Peyer's patch (tissue), 4 donors: ENCODE data around the gene GRM2.

- PRO-cap: no peak
- RAMPAGE, long total RNA, 4 experiments: no peak in any of the 4 experiments
Observed at GRCh38 chr3:50587988-50588946, 18.9 kb downstream of the HEMK1 start.

- PRO-cap: bidirectional peak, plus-strand start at chr3:50602205, minus-strand start at chr3:50601977
- RAMPAGE, long total RNA, 4 experiments: no peak in any of the 4 experiments
Observed at GRCh38 chr3:50602089-50602275, 9.6 kb downstream of the CISH start.

DNA sequence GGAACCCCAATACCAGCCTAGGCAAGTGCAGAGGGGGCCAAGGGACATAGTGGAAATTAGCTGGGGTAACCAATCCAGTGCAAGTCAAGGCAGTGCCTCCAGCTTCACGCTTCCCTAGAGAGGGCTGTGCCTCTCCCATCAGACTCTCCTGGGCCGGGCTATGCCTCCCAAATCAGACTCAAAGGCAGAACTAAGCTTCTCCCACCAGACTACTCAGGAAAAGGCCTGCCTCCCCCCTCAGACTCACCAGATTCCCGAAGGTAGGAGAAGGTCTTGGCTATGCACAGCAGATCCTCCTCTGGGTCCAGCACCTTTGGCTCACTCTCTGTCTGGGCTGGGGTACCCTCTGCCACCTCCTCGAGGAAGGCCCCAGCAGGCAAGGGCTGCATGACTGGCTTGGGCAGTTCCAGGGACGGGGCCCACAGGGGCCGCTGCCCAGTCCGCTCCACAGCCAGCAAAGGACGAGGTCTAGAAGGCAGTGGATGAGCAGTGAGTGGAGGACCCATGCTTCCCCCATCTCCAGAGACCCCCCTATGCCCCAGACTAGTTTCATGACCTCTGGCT is 3.4 kb downstream of the CISH start:
- PRO-cap: no peak
- RAMPAGE, long total RNA, 4 experiments: no peak in any of the 4 experiments

DNA sequence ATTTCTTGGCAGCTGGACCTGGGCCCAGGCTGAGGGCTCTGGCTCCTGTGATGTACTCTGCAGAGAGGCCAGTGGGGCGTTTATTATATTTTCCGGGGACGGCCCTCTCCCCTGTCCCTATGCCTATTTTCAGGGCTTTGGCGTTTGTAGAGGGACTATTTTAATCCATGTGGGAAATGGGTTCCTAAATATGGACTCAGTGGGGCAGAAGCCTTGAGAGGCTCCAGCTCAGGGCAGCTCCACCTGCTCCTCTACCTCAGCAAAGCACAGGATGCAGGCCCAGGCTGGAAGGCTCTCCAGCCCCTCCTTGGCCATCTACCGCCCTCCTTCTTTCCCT is 19.9 kb downstream of the MAPKAPK3 start:
- PRO-cap: no peak
- RAMPAGE, long total RNA, 4 experiments: no peak in any of the 4 experiments

DNA sequence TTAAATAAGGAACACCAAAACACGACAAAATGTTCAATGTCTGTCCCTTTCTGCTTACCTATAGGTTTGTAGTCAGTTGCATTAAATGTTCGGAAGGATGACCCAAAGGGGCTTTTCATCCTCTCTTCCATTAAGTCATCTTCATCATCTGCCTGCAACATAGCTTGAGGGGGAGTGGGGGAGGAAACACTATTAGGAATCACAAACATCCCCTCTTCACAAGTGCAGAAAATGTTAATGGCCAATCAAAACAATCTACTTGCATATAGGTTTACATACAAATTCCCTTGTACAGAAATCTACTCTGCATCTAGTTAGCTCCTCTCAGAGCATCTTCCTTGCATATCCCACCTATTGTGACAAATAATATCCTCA is 22.1 kb downstream of the RBM15B start:
- PRO-cap: no peak
- RAMPAGE, long total RNA, 4 experiments: start-site peak on the minus strand in 1 of 4 experiments, centred at position 72 of the sequence, 24 reads per replicate

DNA sequence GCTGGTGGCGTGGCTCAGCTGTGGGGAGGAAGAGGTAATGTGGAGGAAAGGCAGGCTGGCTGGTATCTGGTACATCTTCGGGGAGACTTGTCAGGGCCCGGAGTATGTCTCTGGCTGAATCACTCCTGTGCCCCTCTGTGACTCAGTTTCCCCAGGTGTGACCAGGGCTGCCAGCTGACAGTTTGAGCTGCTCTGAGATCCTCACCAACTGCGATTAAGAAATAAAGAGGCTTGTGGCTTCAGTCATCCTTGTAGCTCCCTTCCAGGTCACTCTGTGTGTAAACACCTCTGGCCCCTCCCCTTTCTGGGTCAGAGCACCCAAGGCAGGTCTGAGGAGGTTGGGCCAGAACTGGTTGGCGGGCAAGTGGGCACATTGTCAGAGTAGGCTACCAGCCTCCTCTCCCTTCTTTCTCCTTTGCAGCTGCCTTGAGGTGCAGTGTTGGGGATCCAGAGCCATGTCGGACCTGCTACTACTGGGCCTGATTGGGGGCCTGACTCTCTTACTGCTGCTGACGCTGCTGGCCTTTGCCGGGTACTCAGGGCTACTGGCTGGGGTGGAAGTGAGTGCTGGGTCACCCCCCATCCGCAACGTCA is 2.9 kb downstream of the TEX264 start:
- PRO-cap: no peak
- RAMPAGE, long total RNA, 4 experiments: no peak in any of the 4 experiments

GRCh38 chr3:51684366-51684829 is 13.3 kb downstream of the TEX264 start:
- PRO-cap: no peak
- RAMPAGE, long total RNA, 4 experiments: no peak in any of the 4 experiments

DNA sequence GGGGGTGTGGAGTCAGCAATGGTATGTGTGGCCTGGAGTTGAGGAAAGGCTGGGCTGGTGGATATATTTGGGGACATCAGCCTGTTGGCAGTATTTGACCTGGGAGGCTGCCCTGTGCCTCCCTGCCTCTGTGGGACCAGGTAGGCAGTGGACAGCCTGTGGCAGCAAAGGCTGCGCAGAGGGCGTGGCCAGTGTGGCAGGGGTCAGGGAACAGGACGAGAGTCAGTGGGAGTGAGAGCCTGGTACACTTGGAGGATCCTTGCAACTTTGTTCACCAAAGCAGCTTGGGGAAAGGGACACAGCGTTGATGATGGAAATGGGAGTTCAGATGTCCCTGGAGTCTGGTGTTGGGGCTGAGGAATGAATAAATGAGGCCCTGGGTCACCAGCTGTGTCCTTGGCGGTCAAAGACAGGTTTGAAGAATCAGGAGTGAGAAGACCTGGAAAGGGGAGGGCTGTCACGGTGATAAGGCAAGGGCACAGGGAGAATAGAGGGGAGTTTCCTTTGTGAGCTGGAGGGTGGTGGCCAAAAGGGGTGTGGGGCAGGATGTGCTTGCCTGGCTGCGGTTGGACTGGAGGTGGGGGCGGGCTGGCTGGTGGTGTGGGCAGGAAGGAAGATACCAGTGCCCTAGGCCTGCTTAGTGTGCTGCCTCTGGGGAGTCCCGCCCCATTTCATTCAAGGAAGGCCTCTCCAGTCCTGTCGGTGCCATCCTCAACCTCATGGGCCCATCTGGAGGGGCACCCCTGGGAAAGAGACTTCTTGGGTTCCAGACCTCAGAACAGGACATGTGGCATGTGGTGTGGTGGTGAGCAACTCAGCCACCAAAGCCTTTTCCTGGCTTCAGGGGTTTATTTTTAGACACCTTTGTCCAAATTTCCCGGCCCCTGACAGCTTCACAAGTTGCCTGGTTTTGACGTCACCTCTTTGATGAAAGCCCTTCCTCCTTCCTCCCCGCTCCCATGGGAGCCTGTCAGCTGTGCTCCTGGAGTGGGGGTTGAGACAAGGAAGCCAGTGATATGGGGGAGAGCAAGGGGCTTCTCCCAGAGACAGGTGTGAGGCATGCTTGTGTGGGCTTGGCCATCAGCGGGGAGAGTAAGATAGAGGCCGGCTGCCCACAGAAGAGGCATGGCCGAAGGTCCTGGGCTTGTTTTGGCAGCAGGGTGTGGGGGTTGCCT is 15.4 kb downstream of the TEX264 start:
- PRO-cap: no peak
- RAMPAGE, long total RNA, 4 experiments: no peak in any of the 4 experiments

DNA sequence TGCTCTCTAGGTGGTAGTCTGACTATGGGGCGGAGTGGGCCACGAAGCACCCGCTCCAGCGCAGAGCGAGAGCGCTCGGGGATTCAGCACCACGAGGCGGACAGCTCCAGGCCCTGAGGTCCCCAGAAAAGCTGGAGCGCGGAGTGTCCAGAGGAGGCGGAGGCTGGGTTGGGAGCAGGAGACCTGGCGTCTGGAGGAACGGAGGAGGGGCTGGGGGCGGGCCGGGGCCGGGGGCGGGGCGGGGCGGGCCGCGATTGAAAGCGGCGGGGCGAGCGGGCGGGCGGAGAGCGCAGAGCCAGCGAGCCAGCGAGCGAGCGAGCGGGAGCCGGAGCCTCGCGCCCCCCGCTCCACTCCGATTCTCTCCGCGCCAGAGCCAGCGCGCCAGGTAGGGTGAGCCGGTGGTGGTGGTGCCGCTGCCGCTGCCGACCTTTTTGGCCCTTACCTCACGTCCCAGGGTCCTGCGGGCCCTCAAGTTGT is at the start of gene GRM2:
GRM2 (plus strand) TSS at position 286 of the 477 bp plus-strand sequence.
- PRO-cap: unidirectional peak, plus-strand start at position 284 of the sequence
- RAMPAGE, long total RNA, 4 experiments: no peak in any of the 4 experiments

DNA sequence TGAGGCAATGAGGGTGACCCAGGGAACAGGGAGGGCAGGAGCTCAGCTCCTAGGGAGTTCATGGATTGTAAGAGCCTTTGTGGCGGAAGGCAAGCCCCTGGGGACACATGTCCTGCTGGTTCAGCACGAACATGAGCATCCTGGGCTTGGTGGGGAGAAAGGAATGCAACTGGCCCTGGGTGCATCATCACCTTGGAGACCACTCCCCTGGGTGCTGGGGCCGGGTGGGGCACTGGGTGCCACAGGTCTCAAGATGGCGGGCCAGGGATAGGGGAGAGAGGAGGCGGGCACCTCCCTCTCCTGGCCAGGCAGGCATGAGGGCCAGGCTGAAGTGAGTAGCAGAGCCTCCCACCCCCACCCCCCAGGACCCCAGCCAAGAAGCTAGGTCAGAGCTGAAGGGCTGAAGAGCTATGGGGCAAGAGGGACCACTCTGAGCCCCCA is 782 bp downstream of the PCBP4 start:
- PRO-cap: no peak
- RAMPAGE, long total RNA, 4 experiments: no peak in any of the 4 experiments

DNA sequence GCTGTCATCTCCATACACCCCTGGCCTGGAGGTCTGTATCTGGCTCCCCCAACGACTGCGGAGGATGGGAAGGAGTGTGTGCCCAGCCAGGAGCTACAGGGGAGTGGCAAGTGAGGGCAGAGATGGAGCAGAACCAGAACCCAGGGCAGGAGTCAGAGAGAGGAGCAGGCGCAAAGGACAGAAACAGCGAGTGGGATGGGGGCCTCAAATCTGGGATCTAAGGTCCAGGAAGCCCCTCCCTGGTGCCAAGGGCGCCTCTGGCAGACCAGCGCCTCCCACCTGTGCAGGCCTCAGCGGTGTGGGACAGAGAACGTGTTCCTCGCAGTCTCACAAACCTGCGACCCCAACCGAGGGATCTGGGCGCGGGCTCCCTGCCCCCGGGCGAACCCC is 366 bp downstream of the PCBP4 start:
- PRO-cap: unidirectional peak, plus-strand start at position 286 of the sequence
- RAMPAGE, long total RNA, 4 experiments: no peak in any of the 4 experiments

DNA sequence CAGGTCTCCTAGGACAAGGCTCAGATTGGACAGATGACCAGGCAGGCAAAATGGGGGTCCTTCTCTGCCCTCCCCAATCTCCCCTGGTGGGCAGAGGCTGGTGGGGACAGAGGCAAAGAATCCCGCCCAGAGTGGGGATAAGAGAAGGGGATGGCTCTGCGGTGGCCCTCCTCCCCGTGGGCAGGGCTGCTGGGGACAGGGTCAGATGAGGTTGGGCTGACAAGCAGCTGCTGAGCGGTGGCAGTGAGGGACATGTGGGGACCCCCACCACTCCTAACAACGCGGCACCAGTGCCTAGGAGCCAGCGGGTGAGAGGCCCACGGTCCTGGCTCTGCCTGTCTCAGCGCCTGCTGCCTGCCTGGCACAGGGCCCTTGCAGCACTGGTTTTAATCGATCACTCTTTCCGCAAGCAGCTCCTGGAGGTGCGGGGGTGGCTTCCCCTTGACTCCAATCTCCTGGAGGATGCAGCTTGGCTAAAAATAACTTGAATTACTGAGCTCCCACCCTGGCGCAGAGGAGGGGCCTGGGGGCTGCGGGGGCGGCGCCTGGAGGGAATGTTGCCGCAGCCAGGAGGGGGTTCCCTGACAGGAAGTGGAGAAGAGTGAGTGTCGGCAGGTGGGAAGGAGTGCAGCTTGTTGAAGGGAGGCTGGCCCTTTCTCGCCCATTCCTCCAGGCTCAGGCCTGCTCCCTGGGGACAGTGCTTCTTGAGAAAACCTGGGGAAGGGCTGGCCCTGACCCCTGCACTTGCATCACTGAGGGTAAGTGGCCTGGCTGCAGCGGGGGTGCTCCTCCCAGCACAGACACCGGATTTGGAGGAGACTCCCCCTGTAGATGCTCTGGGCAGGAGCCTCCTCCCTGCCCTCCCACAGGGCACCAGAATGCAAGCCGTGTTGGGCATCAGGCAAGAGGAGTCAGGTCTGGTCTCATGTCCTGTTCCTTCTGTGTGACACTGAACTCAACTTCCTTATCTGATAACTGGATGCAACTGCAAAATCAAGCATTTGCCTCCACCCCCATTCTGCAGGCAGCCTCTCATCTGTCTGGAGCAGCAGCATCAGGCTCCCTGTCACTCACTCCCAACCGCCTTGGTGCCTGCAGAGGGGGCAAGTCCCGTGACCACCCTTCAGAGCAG is 10.0 kb upstream of the RPL29 start:
- PRO-cap: no peak
- RAMPAGE, long total RNA, 4 experiments: no peak in any of the 4 experiments

- PRO-cap: no peak
- RAMPAGE, long total RNA, 4 experiments: no peak in any of the 4 experiments
Observed at GRCh38 chr3:52022403-52023315, 27.0 kb upstream of the RPL29 start.

GRCh38 chr3:52040936-52041545 is 15.3 kb downstream of the DUSP7 start:
- PRO-cap: no peak
- RAMPAGE, long total RNA, 4 experiments: no peak in any of the 4 experiments

- PRO-cap: unidirectional peak, minus-strand start at chr3:52131257
- RAMPAGE, long total RNA, 4 experiments: no peak in any of the 4 experiments
Observed at GRCh38 chr3:52130960-52131426, 23.2 kb downstream of the POC1A start.

DNA sequence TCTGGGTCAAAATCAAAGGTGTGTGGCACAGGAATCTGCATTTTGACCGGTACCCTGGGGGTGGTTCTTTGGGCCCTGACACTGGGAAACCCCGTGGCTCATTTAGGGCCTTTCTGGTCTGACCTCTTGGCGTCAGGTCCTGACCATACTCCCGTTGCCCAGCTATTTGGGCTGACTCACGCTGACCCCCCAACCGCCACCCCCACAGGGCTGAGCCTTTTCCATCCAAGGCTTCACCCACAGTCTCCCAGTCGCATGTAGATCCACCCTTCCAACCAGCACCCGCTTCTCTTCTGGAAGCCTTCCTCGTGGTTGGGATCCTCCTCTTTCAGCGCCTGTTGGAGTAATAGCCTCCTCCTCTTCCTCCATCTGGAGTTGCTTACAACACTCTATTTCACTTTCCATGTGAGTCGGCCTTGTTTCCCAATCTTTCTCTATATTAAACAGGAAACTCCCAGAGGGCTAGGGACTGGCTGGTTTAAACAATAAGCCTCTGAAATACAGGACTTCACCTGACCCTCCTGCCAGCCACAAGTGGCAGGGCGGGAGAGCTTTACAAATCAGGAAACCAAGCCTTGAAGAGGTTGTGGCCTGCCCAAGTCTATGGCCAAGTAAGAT is 2.1 kb upstream of the ALAS1 start:
- PRO-cap: no peak
- RAMPAGE, long total RNA, 4 experiments: no peak in any of the 4 experiments

- PRO-cap: no peak
- RAMPAGE, long total RNA, 4 experiments: no peak in any of the 4 experiments
Observed at GRCh38 chr3:52221995-52222507, 3.4 kb downstream of the TLR9 start.

- PRO-cap: no peak
- RAMPAGE, long total RNA, 4 experiments: no peak in any of the 4 experiments
Observed at GRCh38 chr3:52243748-52244784, 1.5 kb upstream of the PPM1M start.

GRCh38 chr3:52270442-52270813 is 8.0 kb downstream of the WDR82 start:
- PRO-cap: no peak
- RAMPAGE, long total RNA, 4 experiments: no peak in any of the 4 experiments

DNA sequence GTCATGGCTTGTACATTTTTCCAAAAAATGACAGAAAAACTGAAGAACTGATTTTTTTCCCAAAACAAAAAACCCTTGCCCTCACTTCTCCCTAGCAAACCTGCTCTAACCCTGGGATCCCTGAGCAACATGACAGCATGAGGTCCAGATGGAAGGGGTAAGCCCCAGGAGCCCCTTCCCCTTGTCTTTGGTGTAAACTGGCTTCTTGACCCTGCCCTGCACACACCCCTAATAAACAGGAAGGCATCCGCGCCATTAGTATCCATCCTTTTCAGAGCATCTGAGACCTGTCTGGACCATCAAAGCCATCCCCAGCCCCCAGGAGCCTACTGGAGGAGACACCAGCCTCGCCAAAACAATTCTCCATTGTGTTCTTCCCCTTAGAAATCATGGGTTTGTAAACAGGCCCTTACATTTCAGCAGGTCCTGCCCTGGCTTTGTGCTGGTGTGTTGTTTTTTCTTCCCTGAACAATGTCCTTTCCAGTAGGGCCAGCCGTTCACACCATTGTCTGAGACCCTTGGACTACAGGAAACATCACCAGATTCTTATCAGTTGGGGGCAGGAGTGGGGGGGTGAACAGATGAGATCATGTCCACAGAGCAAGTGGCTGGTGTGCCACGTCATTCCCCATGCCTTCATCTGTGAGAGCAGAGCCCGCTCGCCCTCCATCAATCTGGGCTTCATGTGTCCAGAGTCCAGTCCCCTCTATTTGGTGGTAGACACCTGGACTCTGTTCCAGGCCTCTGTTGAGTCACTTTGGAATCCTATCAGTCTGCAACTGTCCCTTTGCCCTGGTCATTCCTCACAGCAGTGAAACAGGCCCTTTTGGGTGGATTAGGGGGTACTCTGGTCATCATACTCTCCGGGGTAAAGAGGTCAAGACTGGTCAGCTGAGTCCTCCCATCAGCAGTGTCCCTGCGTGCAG is 15.2 kb downstream of the SEMA3G start:
- PRO-cap: bidirectional peak, plus-strand start at position 755 of the sequence, minus-strand start at position 473 of the sequence
- RAMPAGE, long total RNA, 4 experiments: no peak in any of the 4 experiments